ENCODE data around the gene GLUD1.

DNA sequence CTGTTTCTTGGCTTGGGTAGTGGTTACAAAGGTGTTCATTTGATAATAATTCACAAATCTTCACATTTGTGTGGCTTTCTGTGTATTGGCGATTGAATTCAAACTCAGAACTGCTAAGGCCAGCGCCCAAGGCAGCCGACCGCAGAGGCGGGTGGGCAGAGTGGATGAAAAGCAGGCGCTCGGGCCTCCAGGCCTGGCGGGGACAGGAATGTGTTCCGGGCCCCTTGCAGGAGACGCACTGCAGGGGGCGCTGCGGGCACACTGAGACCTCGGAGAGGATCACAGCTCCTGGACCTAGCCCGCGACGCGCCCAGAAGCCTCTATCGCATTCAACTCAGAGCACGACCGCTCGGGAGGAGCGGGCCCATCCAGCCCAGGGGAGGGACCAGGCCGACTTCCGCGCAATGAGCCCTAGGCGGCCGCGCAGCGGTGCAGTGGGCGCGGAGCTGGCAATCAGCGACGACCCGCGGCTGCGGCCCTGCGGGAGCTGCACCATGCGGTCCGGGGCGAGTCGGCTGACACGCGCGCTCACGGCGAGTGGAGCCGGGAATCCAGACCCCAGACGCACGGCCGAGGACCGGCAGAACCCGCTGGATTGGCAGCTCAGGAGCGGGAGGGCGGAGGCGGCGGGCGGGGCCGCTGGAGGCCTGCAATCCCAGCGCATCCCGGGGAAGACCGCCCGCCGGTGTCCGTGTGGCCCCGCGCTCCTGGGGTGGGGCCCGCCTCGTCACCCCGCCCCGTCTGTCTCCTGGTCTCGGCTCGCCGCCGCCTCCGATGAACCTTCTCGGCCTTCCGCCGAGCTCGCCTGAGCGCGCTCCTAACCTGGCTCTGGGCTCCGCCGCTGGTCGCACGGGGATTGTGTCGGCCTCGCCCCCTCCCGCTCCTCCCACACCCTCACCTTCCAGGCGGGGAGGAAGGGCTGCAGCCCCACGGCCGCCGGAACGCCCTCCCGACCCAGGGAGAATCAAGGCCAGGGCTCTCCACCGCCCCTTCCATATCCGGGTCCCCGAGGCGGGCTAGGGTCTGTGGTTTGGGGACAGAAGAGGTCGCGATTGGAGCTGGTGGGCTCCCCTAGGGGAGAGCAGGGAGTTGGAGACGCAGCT lies 33.5 kb upstream of the GRID1 start:
- PRO-cap, result bidirectional peak, plus-strand start at position 328 of the sequence, minus-strand start at position 322 of the sequence; bidirectional peak, plus-strand start at position 930 of the sequence, minus-strand start at position 830 of the sequence
- RAMPAGE, long total RNA, 4 experiments, result no peak in any of the 4 experiments

DNA sequence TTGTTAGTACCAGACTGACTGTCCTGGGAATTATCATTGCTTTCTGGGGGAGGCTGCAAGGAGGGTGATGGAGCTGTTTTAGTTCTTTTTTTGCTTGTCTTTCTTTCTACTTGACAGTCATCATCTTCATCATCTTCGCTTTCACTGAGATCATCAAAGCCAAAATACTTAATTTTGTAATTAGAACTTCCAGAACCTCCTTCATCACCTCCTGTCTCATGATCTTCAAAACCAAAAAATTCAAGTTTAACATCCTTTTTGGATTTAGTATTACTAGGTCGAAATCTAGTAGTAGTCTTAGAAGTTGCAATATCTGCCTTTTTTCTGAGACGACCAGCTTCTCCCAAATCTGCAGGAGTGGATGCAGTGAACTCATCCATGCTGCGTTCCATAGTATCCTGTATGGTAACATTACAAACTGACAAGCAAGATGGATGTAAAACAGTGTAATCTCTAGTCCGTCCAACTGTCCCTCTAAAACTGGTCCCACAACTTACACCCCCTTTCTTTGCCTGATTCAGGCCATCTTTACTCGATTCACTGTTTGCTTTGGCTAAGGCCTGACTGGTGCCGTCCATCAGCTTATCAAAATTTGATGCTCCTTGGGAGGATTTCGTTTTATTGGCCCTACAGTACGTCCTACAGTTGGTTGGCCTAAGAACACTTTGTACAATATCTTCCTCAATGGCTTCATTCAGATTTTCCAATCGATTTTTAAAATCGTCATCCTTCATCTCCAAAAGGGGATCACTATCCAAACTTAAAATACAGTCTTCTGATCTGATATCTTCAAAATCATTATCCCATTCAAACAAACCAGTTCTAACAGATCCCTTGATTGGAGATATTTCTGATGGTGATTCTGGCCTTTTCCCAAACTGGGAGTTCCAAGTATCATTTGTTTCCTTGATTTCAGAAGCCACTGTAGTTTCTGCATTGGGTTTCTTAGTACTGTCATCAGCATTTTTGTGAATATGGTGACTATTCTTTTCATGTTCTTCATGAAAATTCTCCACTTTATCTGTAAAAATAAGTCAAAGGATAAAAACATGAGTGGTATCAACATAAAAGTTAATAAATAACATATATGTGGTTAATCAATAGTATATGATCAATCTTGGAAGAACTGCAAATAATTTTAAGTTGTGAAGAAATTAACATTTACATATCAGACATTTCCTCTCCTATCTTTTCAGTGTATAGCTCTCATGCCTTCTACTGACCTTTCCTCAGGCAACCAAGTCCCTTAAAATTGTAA lies 21.4 kb downstream of the WAPL start:
- PRO-cap, result no peak
- RAMPAGE, long total RNA, 4 experiments, result start-site peak on the minus strand in 2 of 4 experiments, centred at positions 473 to 671 of the sequence, 18 to 26 reads per replicate

- PRO-cap, result unidirectional peak, plus-strand start at chr10:86599991
- RAMPAGE, long total RNA, 4 experiments, result no peak in any of the 4 experiments
These were observed 54.6 kb upstream of the OPN4 start for GRCh38 chr10:86599696-86600162.

DNA sequence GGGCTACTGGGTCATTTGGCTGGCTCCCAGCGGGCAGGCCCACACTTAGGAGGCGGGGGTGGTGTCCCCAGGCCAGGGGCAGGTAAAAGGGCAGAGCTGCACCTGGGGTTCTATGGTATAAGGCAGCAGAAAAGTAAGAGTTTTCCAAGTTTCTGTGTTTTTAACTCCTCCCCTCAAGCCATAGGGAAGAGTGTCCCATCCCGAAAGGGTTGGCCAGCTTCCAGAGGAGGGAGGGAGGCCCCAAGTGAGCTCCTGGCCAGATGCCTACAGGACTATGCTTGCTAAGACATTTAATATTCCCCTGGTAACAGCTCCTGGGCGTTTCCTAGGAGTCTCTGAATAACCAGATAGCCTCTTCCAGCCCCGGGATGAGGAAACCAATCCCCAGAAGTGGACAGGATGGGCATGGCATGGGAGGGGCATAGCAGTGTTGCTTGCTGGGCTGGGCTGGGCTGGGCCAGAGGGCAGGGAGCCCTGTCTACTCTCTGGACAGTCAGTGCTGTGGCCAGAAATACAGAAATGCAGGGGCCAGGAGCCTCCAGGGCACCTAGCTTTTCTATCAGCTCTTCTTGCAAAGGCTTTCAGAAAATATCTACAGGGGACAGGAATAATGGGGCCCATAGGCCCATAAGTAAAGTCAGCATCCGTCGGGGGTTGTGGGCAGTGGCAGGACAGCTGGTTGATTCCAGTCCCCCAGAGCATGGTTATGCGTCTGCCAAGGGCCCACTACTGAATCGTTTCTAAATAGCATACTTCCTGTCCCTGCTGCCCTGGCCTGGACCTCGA lies 5.2 kb upstream of the OPN4 start:
- PRO-cap, result unidirectional peak, plus-strand start at position 460 of the sequence
- RAMPAGE, long total RNA, 4 experiments, result no peak in any of the 4 experiments

DNA sequence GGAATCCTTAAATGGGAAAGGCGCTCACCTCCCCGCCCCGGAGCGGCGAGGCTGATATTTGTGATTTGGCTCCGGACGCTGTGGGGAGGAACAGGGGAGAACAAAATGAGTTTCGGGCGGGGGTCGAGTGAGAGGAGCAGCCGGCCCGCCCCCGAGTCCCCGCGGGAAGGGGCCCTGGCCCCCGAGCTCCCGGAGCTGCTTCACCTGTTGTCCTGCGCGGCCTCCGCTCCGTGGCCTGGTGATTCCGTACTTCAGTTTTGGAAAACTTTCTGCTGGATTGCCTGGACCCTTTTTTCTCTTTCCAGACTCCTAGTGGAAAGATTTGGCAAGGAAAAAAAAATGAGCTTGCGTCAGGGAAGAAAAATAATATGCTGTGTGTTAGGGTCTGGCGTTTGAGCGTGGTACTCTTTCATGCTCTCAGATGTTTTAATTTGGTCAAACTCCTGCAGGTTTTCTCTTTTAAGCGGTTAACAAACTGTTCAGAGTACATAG lies 841 bp downstream of the BMPR1A start:
- PRO-cap, result bidirectional peak, plus-strand start outside the sequence, minus-strand start at position 259 of the sequence
- RAMPAGE, long total RNA, 4 experiments, result no peak in any of the 4 experiments

DNA sequence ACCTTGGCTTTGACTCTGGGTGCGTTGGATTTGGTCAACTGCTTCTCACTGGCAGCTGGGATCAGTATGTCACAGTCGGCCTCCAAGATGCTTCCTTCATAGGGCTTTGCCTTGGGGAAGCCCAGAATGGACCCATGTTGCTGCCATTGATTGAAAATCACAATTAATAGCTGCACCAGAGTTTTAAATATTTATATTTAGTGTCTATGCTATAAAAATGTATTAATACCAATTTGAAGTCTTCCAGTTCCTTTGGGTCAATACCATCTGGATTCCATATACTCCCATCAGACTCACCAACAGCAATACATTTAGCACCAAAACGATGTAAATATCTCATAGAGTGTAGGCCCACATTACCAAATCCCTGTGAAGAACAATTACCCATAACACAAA lies 34.0 kb downstream of the GLUD1 start:
- PRO-cap, result no peak
- RAMPAGE, long total RNA, 4 experiments, result start-site peak on the minus strand in 1 of 4 experiments, centred at position 303 of the sequence, 44 reads per replicate

GRCh38 chr10:87094737-87094971 lies at the start of gene GLUD1:
GLUD1 (minus strand) TSS chr10:87094843.
- PRO-cap, result no peak
- RAMPAGE, long total RNA, 4 experiments, result start-site peak on the minus strand in 1 of 4 experiments, at chr10:87094866-87094925 at its widest, 25 reads per replicate

DNA sequence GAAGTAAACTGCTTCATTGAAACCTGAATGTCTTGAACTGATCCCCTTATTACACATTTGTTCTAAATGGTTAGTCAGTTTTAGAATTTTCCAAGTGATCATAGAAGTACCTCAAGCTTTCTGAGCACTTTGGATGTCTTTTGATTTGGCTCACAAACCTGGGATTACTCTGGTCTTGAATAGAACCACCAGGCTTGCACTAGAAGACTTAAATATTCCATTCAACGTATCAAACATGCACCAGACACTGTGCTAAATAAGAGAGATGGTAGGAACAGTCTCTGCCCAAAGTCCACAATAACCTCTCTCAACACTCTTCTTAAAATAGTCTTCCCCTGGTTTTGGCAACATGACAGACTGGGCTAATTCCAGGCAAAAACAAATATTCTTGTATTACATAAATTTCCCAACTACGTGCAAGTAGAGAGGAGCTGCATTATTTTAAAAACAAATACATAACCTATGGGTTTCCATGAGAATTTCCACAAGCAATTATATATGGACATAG lies 64.9 kb upstream of the PAPSS2 start:
- PRO-cap, result no peak
- RAMPAGE, long total RNA, 4 experiments, result no peak in any of the 4 experiments

DNA sequence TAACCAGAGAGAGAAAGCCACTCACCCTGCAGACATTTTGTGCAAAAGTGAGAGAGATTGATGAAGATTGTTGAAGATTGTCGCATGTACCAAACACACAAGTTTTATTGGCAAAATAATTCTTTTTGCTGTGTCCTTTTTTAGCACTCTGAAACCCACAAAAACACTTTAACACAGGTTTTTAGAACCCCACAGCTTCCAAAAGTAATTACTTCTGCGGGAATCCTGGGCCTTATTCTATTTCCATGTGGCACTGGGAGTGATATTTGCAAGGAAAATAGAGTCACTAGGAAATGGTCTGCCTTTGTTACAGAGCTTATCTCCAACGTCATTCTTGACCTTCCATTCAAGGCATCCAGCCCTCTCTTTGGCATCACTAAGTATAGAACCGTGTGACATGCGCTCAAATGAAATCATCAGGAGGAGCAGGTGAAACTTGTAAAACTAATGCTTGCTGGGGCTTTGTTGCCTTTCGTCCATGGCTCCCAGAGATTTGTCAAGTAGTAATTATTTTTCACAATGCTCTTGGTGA lies 73.3 kb downstream of the PAPSS2 start:
- PRO-cap, result no peak
- RAMPAGE, long total RNA, 4 experiments, result no peak in any of the 4 experiments

GRCh38 chr10:87863750-87864038 lies 269 bp downstream of the PTEN start:
- PRO-cap, result no peak
- RAMPAGE, long total RNA, 4 experiments, result no peak in any of the 4 experiments

GRCh38 chr10:87864039-87865174 lies 982 bp downstream of the PTEN start:
- PRO-cap, result no peak
- RAMPAGE, long total RNA, 4 experiments, result no peak in any of the 4 experiments

- PRO-cap, result no peak
- RAMPAGE, long total RNA, 4 experiments, result start-site peak on the plus strand in 1 of 4 experiments, at chr10:87879982-87880244 at its widest, 5 to 10 reads per replicate
These were observed 16.6 kb downstream of the PTEN start for GRCh38 chr10:87879843-87880581.

- PRO-cap, result no peak
- RAMPAGE, long total RNA, 4 experiments, result start-site peak on the plus strand in 1 of 4 experiments, at chr10:87915373-87915531 at its widest, 10 reads per replicate
These were observed 52.0 kb downstream of the PTEN start for GRCh38 chr10:87915324-87915925.

DNA sequence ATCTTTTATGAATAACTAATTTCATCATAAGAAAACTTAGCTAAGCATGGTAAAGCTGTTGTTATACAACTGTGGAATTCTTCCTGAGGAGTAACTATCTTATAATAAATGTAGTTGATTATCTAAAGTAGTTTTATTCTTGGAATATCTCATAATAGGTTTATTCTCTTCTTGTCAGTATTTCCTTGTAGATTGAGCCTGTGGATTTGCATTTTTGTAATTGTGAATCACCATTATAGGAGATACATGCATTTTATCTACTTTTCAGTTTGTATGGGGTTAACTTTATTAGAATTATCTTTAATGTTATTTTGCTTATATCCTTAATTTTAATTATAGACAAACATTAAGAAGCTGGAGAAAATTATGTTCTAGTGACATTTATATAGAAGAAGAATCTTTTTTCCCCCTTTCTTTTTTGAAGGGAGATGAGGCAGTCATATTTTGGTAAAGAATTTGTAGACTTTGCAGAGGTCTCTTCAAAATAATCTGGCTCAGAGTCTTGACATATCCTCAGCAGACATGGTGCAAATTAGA lies 74.8 kb downstream of the PTEN start:
- PRO-cap, result no peak
- RAMPAGE, long total RNA, 4 experiments, result start-site peak on the plus strand in 1 of 4 experiments, centred at position 243 of the sequence, 12 reads per replicate

DNA sequence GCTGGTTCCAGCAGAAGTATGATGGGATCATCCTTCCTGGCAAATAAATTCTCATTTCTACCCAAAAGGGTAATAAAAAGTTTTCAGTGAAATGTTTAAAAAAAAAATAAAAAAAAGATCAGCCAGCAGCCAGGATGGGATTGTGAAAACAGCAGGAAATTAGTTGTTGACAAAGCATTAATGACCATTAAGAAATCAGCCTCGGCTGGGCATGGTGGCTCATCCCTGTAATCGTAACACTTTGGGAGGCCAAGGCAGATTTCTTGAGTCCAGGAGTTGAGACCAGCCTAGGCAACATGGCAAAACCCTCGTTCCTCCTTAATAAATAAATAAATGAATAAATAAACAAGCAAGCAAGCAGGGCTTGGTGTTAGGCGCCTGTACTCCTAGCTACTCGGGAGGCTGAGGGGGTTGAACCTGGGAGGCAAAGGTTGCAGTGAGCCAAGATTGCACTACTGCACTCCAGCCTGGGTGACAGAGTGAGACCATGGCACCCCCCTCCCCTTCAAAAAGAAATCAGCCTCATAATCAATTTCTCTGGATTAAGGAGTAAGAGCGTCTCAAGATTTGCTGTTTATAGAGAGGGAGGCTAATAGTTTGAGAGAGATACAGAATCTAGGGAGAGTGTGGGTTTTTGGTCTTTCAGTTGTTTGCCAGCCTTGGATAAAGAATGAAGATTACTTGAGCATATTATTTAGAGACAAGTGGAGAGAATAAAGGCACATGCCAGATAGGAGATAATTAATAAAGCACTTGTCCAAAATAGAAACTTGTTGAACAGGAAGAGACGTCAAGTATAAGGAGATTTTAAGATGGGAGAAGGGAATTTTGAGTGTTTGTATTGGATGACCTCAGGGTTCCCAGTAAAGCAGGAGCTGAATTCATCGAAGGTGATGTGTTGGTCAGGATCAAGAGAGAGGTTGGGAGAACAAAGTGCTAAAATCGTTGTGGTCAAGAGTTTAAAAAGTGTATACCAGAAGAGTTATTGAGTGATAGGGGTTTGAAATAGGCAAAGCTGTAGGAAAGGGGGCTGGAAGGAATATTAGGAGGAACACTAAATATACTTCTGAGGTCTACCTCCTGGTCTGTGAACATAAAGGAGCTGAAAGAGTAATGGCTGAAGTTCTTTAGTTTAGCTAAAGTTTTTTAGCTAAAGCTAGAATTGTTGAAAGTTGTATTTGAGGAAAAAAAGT lies 83.0 kb downstream of the PTEN start:
- PRO-cap, result no peak
- RAMPAGE, long total RNA, 4 experiments, result start-site peak on the plus strand in 2 of 4 experiments, centred at positions 694 to 759 of the sequence, 27 to 39 reads per replicate

DNA sequence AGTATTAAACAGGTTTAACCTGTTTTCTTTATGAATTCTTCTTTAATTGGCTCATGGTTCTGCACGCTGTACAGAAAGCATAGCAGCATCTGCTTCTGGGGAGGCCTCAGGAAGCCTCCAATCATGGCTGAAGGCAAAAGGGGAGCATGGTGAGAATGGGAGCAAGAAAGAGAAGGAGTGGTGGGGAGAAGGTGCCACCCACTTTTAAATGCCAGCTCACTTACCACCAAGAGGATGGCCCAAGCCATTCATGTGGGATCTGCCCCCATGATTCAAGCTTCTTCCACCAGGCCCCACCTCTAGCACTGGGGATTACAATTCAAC lies 92.0 kb downstream of the PTEN start:
- PRO-cap, result no peak
- RAMPAGE, long total RNA, 4 experiments, result no peak in any of the 4 experiments

DNA sequence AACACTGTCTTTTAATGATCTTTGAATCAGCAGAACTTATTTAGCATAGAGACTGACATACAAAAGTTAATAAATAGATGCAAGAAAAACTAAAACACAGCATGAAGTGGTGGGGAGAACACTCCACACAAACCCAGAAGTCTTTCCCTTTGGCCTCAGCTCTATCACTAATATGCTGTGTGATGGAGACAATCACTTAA lies 284.6 kb downstream of the PTEN start:
- PRO-cap, result no peak
- RAMPAGE, long total RNA, 4 experiments, result no peak in any of the 4 experiments

DNA sequence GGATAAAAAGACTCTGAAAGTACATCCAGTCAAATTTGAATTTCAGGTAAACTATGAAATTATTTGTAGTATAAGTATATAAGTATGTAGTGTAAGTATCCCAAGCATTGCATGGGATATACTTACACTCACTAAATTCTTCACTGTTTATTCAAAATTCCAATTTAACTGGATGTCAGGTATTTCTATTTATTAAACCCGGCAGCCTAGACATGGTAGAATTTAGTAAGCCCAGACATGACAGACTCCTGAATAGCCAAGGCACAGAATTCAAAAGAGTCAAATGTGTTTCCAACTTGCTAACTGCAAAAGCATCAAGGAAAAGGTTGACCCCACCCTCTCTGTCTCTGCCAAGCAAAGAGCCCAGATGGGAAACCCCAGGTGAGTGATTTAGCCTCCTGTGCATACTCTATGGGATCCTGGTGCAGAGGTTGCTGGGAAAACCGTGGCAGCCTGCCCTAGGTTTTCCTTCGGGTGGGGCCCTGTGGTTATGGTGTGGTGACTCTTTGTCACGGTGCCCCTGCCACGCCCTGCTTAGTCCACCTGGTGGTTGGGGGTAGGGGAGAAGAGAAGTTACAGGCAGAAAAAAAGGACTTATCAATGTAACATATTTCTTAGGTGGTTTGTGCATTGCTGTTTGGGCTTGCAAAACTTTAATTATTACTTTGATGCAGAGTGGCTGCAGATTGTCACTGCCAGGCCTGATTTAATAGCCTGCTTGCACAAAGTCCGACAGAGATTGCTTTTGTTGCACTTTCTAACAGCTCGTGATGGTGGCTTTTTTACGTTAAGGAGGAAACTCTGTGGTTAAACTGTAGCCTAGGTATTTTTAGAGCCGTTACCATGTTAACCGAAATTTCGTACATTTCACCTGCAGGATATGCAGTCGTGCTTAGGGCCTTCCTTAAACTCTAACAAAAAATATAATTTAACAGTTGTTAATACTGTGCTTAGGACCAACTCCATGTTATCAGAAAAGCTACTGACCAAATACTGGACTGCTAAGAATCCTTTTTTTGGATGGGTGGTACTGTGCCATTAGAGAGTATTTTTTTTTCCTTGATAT lies 197.5 kb downstream of the RNLS start:
- PRO-cap, result no peak
- RAMPAGE, long total RNA, 4 experiments, result no peak in any of the 4 experiments

DNA sequence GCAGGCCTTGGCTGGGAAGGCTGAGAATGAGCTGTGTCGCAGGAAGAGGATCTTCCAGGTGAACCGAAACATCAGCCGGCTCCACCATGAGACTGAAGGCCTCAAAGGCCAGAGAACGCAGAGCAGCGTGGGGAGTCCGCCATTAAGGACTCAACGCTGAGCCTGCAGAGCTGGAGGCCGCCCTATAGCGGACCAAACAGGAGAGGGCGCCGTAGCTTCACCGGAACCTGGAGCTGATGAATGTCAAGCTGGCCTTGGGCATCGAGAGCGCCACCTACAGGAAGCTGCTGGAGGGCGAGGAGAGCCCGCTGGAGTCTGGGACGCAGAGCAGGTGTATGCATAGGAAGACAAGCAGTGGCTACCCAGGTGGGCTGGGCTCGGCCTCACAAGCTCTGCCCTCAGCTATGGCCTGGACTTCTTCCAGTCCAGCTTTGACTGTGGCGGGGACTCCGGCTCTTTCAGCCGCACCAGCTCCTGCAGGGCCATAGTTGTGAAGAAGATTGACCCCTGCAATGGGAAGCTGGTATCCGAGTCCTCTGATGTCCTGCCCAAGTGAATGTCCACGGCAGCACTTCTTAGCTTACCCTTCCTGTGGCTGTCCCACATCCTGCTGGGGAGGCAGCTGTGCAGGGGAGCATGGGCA lies 22.4 kb downstream of the LIPK start:
- PRO-cap, result no peak
- RAMPAGE, long total RNA, 4 experiments, result no peak in any of the 4 experiments

- PRO-cap, result bidirectional peak, plus-strand start at chr10:88896659, minus-strand start at chr10:88896384
- RAMPAGE, long total RNA, 4 experiments, result no peak in any of the 4 experiments
These were observed 16.1 kb downstream of the STAMBPL1 start for GRCh38 chr10:88896217-88896529.

All from transverse colon (tissue), 4 donors.